Right ventricle myocardium (tissue), 1 donor: ENCODE measurements around the gene KCNG2.

- PRO-cap, 2 experiments: no peak in any of the 2 experiments
Measured at GRCh38 chr18:77013525-77014810, 118.6 kb downstream of the MBP start.

DNA sequence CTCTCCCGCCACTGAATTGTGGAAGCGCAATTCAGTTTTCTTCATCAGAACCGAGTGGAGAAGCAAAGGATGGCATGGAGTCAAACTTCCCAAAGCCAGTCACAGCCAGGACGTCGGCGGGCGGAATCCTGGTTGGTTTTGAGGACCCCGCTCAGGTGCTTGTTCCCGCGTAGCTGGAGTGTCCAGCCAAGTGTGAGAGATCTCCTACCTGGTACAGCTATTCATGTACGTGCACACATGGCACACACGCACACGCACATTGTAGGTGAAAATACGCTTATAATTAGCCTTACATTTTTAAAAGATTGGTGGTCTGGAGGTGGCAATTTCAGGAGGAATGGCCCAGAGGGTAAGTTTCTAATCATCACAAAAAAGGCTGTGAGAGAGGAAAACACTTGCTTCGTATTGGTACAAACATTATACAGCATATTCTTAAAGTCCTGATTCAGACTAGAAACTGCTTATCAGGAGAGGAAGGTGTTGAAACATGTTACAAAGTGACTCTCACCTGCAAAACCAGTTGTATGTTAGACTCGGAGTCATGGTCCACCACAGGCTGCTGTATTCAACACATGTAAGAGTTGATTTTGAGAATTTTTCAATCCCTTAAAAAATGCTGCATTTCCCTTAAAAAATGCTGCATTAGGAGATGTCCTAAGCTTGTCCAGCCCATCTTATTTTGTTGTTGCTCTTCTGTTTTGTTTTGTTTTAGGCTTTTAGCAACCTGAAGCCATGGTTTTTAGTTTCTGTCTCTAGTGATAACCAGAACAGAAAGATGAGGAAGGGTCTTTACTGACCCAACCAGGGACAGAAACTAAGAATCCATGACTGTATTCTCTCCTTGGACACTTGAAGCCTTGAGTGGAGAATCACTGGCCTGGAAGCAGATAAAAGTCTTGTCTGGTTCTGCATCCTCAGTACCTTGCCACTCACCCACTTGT, 61.6 kb downstream of the MBP start:
- PRO-cap, 2 experiments: no peak in any of the 2 experiments

DNA sequence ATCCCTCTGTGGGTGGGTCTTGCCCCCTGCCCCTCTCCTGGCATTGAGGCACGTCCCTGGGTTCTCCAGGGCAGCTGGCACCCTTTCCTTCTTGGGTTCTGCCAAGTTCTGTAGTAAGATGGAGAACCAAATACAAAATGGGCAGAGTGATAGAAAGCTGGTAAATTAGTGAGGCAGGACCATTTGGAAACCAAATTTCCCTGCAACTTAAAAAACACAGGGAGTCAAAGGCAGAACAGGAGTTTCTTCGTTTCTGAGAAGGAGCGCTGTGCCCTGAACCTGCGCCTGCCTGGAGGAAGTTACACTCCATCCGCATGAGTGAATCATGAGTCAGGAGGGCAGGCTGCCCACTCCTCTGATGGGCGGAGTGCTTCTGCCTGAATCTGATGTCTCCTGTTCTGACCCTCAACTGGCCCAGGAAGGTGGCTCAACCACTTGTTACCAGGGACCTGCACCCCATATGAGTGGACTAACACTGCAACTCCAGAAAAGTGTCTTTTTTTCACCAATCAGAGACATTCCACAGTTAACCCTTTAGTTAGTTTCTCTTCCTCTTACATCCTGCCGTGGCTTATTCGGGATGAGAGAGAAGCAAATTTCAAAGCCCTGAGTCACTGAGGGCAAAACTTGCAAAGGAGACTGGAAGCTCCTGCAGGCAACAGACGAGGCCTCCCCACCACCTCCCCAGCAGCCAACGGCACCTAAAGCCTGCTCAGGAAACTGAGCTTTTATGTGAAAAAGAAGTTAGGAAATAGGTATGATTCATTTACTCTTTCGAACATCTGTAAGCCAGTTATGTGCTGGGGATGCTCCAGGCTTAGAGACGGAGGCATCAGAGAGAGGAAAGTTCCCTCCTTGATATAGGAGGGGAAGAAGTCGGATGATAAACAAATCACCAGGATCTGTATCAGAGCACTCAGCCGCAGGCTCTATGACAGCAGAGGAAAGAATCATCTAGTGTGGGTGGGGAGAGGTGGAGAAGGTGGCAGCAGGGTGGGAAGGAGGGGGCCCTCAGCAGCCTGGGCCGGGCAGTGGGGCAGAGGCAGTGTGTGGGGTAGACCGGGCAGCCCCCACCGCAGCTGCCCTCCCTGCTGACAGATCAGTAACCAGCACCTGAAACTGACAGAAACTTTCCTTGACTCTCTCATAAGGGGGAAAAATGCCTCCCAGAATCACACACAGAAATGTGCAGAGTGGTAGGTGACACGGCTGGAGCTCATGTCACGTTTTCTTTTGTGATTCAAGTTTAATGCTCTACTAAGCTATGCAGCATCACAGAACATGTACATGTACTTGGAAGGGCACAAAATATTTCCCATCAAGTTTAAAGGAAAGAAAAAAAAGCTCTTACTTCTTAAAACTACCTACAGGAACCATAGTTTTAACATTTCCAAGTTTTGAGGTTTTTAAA, 30.9 kb downstream of the MBP start:
- PRO-cap, 2 experiments: no peak in any of the 2 experiments

DNA sequence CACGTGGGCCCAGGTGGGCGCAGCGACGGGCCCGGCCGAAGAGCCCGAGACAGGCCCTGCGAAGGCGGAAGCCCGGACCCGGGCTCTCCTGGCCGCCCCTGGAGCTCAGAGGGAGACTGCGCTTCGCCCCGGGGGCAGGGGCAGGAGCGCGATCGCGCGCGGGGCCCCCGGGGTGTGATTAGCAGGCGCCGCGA, 822 bp downstream of the MBP start:
- PRO-cap, 2 experiments: no peak in any of the 2 experiments

- PRO-cap, 2 experiments: no peak in any of the 2 experiments
Measured at GRCh38 chr18:77140608-77141300, 8.2 kb upstream of the MBP start.

GRCh38 chr18:77251237-77251935, 1.7 kb downstream of the GALR1 start:
- PRO-cap, 2 experiments: no peak in any of the 2 experiments

GRCh38 chr18:77322445-77322980, 72.9 kb downstream of the GALR1 start:
- PRO-cap, 2 experiments: no peak in any of the 2 experiments

DNA sequence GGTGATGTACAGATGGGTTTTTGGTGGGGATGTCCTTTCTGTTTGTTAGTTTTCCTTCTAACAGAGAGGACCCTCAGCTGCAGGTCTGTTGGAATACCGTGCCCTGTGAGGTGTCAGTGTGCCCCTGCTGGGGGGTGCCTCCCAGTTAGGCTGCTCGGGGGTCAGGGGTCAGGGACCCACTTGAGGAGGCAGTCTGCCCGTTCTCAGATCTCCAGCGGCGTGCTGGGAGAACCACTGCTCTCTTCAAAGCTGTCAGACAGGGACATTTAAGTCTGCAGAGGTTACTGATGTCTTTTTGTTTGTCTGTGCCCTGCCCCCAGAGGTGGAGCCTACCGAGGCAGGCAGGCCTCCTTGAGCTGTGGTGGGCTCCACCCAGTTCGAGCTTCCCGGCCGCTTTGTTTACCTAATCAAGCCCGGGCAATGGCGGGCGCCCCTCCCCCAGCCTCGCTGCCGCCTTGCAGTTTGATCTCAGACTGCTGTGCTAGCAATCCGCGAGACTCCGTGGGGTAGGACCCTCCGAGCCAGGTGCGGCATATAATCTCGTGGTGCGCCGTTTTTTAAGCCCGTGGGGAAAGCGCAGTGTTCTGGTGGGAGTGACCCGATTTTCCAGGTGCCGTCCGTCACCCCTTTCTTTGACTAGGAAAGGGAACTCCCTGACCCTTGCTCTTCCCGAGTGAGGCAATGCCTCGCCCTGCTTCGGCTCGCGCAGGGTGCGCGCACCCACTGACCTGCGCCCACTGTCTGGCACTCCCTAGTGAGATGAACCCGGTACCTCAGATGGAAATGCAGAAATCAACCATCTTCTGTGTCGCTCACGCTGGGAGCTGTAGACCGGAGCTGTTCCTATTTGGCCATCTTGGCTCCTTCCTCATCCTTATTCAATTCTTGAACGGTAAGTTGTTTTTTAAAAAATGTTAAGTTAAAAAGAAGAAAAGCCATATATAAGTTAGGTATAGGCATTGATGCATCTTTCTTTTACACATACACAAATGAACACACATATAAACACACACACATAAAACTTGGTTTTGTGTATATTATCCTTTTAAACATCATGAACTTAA, 171.8 kb downstream of the GALR1 start:
- PRO-cap, 2 experiments: no peak in any of the 2 experiments

DNA sequence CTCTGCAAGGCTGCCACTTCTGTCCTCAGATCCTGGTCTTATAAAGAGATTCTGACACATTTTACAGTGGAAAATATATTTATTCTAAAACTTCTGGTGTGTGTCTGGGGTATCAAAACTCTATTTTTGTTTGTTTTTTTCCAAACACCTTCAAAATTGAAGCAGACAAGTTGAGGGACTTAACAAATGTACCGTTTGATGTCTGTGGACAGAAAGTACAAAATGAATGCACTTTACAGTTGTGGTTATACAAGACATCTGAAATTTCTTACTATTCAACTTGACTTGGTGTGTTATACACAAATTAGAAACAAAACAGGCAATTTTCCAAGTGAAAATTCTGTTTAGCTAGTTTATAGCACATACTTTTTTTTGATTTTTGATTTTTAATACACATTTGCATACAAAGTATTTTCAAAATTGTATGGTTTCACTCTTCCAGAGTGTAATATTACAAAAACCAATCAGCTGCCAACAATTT, 823.1 kb upstream of the SALL3 start:
- PRO-cap, 2 experiments: no peak in any of the 2 experiments

- PRO-cap, 2 experiments: no peak in any of the 2 experiments
Measured at GRCh38 chr18:79068129-79068923, 868 bp upstream of the ATP9B start.

DNA sequence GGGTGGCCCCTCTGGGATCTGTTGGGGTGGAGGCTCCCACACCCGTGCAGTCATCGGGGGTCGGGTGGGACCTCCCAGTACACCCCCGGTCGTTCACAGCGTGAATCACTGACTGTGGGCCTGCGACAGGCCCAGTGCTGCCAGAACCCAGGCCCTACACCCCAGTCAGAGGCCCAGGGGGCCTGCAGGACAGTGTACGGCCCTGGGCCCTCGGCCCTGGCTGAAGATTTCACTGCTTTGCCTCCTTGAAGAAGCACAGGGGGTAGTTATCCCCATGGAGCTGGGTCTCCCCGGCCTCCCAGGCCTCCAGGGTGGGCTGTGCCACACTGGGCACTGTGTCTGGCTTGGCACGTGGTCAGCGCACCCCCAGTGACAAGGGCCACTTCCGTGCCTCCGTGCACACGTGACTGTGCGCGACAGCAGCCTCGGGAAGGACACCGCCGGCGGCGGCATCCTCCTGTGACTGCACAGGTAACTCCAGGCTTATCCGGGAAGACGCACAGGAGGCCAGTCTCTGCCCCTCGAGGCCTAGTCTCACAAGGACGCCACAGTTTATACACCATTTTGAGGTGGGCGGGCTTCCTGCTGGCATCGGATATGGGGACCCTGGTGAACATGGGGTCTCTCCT, 6.1 kb downstream of the NFATC1 start:
- PRO-cap, 2 experiments: no peak in any of the 2 experiments

- PRO-cap, 2 experiments: no peak in any of the 2 experiments
Measured at GRCh38 chr18:79402350-79403091, 6.8 kb downstream of the NFATC1 start.

GRCh38 chr18:79410469-79411426, 15.0 kb downstream of the NFATC1 start:
- PRO-cap, 2 experiments: no peak in any of the 2 experiments

GRCh38 chr18:79522267-79522905, 126.7 kb downstream of the NFATC1 start:
- PRO-cap, 2 experiments: no peak in any of the 2 experiments

GRCh38 chr18:79680335-79681080, 905 bp downstream of the CTDP1 start:
- PRO-cap, 2 experiments: no peak in any of the 2 experiments

DNA sequence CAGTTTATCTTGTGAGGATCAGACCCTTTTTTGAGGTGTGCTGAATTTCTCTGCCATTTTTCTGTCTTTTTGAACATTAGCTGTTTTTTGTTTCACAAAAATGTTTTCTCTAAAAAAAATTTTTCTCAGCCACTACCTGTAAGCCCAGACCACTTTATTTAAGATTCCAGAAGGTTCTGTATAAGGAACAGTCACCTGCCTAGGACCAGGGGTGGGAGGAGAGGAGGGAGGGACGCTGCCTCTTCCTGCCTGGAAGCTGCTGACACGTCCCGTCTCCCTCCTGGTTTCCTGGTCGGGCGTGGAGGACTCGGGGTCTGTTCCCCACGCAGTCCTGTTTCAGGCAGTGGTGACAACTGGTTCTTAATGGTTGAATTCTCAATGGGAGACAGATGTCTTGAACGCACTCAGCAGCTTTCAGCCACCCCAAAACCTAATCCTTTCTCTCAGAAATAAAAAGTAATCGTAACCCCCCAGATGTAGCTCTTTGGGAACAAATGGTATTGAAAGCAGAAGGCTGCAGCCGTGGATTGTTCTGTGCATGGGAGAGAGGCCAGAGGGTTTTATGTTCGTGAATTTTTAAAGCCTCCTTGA, 50.6 kb downstream of the CTDP1 start:
- PRO-cap, 2 experiments: no peak in any of the 2 experiments

DNA sequence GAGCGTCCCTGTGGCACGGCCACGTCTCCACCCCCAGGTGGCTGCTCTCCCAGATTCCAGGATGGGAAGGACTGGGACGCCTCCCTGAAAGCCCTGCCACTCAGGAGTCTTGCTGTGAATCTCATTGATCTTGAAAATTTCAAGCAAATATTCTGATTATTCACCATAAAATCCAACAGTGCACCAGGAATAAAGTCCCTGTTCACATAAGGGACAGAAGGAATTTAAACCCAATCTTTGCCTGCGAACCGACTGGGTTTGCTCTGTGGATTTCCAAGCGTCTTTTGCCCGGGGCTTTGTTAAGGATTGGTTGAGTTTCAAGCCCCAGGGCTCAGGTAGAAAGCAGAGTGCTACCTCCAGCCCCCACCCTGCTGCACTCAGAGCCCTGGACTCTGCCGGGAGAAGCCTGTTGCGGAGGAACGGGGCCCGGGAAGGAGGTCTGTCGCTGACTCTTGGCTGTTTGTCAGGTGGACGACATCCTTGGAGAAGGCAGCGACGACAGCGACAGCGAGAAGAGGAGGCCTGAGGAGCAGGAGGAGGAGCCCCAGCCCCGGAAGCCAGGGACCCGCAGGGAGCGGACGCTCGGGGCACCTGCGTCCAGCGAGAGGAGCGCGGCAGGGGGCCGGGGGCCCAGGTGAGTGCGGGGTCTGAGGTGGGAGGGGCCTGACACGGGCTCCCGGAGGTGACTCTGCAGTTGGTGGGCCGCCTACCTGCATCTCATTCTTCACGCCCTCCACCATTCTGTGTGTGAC, 56.5 kb downstream of the CTDP1 start:
- PRO-cap, 2 experiments: no peak in any of the 2 experiments

DNA sequence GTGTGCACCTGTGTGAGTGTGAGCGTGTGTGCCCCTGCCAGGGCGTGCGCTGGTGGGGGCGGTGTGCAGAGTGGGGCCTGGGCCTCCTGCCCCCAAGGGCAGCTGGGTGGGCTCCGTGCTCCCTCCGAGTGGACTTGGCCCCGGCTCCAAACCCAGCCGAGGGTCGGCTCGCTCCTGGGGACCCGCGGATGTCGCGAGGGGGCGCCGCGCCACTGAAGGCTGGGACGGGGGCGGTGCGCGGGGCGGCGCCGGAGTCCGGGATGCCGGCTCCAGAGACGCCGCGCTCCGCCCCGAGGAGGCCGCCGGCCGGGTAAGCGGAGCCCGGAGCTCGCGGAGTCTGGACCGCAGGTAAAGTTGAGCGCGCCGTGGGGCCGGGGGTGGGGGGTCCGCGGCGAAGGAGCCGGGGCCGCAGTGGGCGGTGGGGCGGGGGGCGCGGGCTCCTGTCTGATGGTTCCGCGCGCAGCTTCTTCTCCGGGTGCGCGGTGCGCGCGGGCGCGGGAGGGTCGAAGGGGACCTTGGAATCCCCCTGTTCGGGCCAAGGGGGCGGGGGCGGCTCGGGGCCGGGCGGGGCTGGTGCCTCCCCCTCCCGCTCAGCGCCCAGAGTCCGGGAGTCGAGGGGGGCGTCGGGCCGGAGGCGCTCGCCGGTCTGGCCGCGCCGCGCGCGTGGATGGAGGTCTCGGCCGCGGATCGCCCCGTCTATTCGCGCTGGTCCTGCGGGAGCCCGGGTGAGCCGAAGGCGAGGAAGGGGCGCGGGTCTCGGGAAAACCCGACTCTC, at the start of gene KCNG2:
Gene KCNG2 (plus strand): TSS at position 272 of the 775 bp plus-strand sequence.
- PRO-cap, 2 experiments: no peak in any of the 2 experiments

GRCh38 chr18:79798969-79799296, 1.2 kb downstream of the KCNG2 start:
- PRO-cap, 2 experiments: no peak in any of the 2 experiments

DNA sequence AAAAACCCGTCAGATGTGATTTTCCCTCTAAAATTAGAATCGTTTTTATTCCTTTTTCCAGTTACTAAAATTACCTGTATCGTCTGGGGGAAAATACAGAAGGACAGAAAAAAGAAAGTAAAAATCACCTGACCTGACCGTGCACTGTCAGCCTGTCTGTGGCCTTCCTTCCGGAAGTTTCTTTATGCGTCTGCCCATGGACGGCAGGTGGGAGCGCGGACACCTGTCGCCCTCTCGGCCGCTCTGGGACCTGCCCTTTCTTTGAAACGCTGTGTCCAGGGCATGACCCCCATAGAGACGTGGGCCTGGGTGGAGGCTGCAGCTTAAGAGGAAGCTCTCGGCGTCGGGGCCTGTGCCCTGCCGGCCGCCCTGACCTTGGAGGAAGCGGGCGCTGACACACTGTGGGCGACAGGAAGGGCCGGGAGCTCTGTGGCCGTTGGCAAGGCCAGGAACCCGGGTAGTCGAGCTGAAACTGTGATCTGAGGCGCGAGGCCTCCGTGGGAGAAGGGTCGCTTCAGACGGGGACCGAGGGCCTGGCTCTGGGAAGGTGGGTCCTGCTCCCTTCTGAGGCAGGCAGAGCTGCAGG, 28.1 kb downstream of the KCNG2 start:
- PRO-cap, 2 experiments: no peak in any of the 2 experiments